Body of pancreas (tissue), 2 donors: Measurements from ENCODE around the genes WDR55, PCDHA4, PCDHA8, PCDHAC2, PCDHB16, PCDHGA1 and PCDHGA2.

DNA sequence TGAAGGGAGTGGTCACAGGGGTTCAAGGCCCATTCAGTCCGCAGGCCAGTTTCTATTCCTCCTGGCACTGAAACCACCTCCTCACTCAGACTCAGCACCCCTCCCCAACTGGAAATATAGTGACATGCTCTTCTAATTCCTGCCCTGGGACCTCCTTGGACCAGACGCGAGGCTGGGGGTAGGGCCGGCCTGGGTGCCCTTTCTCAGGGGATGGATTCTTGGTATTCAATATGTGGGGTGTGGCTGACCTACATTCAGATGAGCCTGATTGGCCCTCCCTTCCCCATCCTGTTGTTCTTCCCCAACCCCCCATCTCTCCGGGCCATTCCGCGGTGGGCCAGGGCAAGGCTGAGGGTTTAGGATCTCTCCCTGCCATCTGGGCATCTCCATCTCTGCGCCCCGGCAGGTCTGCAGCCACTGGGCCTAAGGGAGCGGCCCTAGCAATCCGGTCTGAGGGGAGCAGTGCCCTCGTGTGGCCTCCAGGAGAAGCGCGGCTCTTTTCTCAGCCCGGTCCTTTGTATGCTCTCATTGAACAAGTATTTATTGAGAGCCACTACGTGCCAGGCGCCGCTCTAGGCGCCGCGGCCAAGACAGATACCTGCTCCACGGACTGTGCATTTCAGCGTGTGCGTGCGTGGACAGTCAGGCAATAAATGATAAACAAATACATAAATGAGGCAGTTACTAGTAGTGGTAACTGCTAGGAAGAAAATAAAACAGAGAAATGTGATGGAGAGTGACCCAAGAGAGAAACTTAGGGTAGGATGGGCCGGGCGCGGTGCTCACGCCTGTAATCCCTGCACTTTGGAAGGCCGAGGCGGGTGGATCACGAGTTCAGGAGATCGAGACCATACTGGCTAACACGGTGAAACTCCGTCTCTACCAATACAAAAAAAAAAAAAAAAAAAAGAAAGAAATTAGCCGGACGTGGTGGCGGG is 2.4 kb upstream of the SLC4A9 start:
- PRO-cap, result no peak
- RAMPAGE, long total RNA, 2 experiments, result no peak in any of the 2 experiments

DNA sequence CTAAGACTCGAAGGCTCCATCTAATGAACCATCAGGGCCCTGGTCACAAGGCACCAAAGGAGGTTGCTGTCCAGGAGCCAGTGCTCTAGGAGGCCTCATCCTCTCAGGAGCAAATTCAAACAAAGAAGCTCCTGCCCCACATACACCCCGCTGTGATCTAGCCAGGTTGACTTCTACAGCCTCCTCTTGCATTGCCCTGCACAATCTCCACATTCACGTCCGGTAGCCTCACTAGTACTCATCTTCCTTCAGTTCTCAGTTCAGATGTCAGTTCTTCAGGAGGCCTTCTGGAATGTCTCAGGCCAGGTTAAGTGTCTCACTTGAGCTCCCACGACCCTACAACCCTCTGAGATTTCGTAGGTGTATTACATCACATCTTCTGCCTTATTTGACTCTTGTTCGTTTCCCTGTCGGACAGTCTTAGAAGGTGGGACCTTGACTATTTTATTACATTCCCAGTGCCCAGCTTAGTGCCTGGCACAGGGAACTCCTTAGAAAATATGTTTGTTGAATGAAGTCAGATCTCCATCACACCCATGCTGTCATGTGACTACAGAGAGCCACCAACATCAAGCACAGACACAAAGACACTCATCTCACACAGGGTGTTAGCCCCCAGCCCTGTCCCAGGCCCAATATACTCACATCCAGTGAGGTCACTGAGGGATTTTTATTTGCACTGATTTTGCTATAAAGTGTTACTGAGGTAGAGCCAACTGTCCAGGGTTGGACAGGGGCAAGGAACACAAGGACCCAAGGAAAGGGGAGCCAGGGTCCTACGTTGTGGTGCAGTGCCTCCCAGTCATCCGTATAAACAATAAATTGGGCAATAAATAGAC is 563 bp upstream of the SRA1 start:
- PRO-cap, result no peak
- RAMPAGE, long total RNA, 2 experiments, result no peak in any of the 2 experiments

- PRO-cap, result no peak
- RAMPAGE, long total RNA, 2 experiments, result no peak in any of the 2 experiments
These were observed 1.0 kb downstream of the SLC35A4 start for GRCh38 chr5:140565647-140566060.

DNA sequence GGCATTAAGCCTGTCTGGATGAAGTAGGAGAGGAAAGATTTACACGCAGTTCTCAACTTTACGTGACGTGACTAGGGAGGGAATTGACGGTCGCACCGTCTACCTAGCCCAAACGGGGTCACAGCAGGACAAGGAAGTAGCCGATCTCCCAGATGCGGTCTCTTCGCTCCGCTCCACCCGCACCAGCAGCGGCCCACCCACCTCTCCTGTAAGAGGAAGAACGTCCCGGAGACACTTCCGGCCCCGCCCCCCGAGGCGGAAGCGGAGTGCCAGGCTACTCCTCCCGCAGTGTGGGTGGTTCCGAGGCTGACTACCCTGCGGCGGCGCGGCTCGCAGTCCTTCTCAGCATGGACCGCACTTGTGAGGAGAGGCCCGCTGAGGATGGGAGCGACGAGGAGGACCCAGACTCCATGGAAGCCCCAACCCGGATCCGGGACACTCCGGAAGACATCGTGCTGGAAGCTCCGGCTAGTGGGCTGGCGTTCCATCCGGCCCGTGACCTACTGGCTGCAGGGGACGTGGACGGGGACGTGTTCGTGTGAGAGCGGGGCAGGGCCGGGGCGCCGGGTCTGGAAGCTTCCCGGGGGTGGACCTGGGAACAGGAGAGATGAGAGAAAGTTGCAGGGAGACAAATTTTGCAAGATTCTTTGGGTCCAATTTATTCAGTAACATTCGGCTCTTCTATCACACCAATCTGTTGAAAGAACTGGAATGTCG is at the start of gene WDR55:
Gene WDR55 (plus strand): TSS at position 339 of the 717 bp plus-strand sequence.
- PRO-cap, result bidirectional peak, plus-strand start at position 339 of the sequence, minus-strand start at position 184 of the sequence
- RAMPAGE, long total RNA, 2 experiments, result start-site peak on the plus strand in 2 of 2 experiments, centred at positions 297 to 312 of the sequence, 155 to 232 reads per replicate

DNA sequence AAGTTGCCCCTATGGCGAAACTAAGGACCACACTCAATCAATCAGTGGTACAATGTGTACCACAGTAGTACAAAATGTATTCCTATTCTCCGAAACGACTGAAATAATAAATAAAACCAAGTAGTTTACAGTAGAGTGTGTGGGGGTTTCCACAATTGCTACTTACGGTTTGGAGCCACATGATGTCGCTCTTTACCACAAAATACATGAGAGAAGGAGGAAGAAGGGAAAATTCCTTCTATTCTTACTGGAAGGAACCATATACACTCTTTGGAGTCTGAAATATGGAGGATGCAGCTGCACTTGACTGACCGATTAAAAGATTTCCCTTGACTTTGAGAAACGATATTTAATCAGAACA is at the start of gene PCDHA4:
Gene PCDHA4 (plus strand): TSS at position 260 of the 361 bp plus-strand sequence.
- PRO-cap, result no peak
- RAMPAGE, long total RNA, 2 experiments, result start-site peak on the plus strand in 2 of 2 experiments, centred at positions 250 to 260 of the sequence, 10 to 13 reads per replicate

DNA sequence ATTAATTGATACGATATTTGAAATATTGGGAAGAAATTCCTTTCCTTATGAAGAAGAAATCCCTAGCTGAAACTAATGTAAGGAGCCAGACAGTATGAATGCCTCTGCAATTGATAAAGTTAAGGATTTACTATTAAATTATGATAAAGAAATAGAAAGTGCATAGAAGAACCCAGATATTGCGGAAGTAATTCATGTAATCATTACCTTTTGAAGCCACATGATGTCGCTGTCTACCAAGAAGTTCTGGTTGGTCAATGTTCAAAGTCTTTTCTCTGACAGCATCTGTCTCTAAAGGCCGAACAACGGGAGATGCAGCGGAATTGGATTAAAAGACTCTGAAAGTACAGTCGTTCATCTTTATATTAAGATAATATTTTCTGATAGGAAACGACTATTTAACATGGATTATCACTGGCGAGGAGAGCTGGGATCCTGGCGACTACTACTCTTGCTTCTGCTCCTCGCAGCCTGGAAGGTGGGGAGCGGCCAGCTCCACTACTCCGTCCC is at the start of gene PCDHA8:
Gene PCDHA8 (plus strand): TSS at position 269 of the 510 bp plus-strand sequence.
- PRO-cap, result no peak
- RAMPAGE, long total RNA, 2 experiments, result no peak in any of the 2 experiments

- PRO-cap, result bidirectional peak, plus-strand start at chr5:140966392, minus-strand start at chr5:140966401; bidirectional peak, plus-strand start at chr5:140966514, minus-strand start at chr5:140966419
- RAMPAGE, long total RNA, 2 experiments, result start-site peak on the plus strand in 1 of 2 experiments, at chr5:140966731-140966745 at its widest, 5 reads per replicate
These were observed at the start of gene PCDHAC2 for GRCh38 chr5:140965862-140966890. Gene PCDHAC2, plus strand, starts transcription at chr5:140966476.

- PRO-cap, result no peak
- RAMPAGE, long total RNA, 2 experiments, result no peak in any of the 2 experiments
These were observed 10.7 kb downstream of the PCDHAC2 start for GRCh38 chr5:140976903-140977485.

GRCh38 chr5:141001830-141002770 is 35.8 kb downstream of the PCDHAC2 start:
- PRO-cap, result no peak
- RAMPAGE, long total RNA, 2 experiments, result no peak in any of the 2 experiments

- PRO-cap, result no peak
- RAMPAGE, long total RNA, 2 experiments, result start-site peak on the plus strand in 1 of 2 experiments, at chr5:141009520-141009808 at its widest, 8 reads per replicate
These were observed 41.6 kb upstream of the PCDHB1 start for GRCh38 chr5:141009437-141010038.

- PRO-cap, result no peak
- RAMPAGE, long total RNA, 2 experiments, result no peak in any of the 2 experiments
These were observed 320 bp downstream of the PCDHB4 start for GRCh38 chr5:141121963-141122313.

GRCh38 chr5:141182246-141182870 is at the start of gene PCDHB16:
Gene PCDHB16, plus strand, starts transcription at chr5:141182387.
- PRO-cap, result unidirectional peak, plus-strand start at chr5:141182407
- RAMPAGE, long total RNA, 2 experiments, result start-site peak on the plus strand in 2 of 2 experiments, at chr5:141182364-141182408 at its widest, 19 to 44 reads per replicate

- PRO-cap, result no peak
- RAMPAGE, long total RNA, 2 experiments, result no peak in any of the 2 experiments
These were observed at the start of gene PCDHGA1 for GRCh38 chr5:141330185-141330805. Gene PCDHGA1, plus strand, starts transcription at chr5:141330514.

GRCh38 chr5:141338624-141339051 is at the start of gene PCDHGA2:
Gene PCDHGA2, plus strand, starts transcription at chr5:141338760.
- PRO-cap, result no peak
- RAMPAGE, long total RNA, 2 experiments, result no peak in any of the 2 experiments

- PRO-cap, result no peak
- RAMPAGE, long total RNA, 2 experiments, result no peak in any of the 2 experiments
These were observed 7.1 kb downstream of the PCDHGC5 start for GRCh38 chr5:141495912-141496530.

- PRO-cap, result no peak
- RAMPAGE, long total RNA, 2 experiments, result no peak in any of the 2 experiments
These were observed 20.7 kb downstream of the PCDHGC5 start for GRCh38 chr5:141509549-141509952.

GRCh38 chr5:141583453-141583694 is 35.4 kb downstream of the DIAPH1 start:
- PRO-cap, result no peak
- RAMPAGE, long total RNA, 2 experiments, result start-site peak on the minus strand in 1 of 2 experiments, at chr5:141583461-141583611 at its widest, 8 reads per replicate

- PRO-cap, result no peak
- RAMPAGE, long total RNA, 2 experiments, result no peak in any of the 2 experiments
These were observed 34.8 kb downstream of the DIAPH1 start for GRCh38 chr5:141584022-141584341.

DNA sequence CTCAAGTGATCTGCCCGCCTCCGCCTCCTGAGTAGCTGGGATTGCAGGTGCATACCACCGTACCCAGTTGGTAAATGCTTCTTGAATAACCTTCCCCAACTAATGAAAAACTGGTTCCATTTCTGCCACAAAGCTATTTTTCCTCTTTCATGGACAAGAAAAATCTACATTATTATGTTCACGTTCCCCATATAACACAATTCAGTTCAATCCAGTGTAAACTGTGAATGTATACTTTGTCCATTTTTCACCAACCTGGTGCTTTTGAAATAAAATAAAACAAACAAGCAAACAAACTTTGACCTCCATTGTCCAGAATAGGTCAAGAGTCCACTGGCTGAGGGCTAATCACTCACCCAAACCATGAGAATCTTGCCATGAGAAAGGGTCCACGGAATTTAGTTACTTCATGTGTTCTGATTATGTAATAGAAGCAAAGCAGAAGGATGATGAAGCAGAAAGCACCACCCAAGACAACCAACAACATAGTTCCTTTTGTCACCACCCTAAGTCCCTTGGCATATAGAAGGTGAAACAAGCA is 28.7 kb downstream of the DIAPH1 start:
- PRO-cap, result no peak
- RAMPAGE, long total RNA, 2 experiments, result start-site peak on the minus strand in 1 of 2 experiments, centred at position 292 of the sequence, 6 reads per replicate

GRCh38 chr5:141641047-141641510 is 4.3 kb downstream of the RELL2 start:
- PRO-cap, result no peak
- RAMPAGE, long total RNA, 2 experiments, result no peak in any of the 2 experiments